ENCODE measurements around a stretch of chr15.

DNA sequence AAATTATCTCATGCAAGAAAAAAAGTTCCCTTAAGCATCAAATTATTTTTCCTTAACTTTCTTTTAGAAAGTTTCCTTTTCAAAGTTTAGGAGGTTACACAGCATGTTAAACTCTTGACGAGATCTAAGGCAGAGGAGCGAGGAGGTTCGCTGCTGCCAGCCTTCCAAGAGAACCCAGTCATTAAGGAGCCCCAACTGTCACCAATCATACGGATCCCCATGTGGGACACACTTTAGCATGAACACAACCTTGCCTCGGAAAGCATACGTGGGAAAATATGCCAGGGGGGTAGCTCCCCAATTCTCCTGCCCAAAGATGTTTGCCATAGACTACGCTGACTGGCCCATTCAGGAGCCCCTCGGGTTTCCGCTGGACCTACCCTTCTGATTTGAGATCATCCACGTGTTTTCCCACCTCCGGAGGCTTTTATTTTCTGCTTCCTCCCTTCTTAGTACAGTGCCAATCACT, 284.5 kb upstream of the ICE2 start:
- PRO-cap, 6 experiments: no peak in any of the 6 experiments
- RAMPAGE, long total RNA, 2 experiments: no peak in any of the 2 experiments
- RRBS: no CpG with 5 or more reads among the region's 11 CpGs

DNA sequence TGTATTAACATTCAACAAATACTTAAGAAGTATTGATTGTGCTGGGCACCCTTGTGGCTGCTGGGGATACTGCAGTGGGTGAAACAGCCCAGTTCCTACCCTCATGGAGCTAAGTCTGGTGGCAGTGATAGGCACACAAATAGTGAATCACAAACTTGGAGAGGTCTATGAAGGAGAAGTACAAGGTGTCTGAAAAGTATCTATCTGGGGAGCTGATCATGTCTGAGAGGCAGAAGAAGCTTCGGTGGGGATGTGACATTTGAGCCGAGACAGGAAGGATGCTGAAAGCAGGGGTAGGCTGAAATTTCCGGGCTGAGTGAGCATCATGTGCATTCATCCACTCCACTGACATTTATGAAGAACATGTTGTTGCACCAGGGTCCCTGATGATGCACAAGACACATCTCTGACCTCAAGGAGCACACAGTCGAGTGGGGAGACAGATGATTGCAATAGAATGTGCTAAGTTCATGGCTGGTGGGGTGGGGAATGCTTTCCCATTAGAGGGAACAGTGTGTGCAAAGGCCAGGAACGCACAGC, 309.0 kb upstream of the ICE2 start:
- PRO-cap, 6 experiments: no peak in any of the 6 experiments
- RAMPAGE, long total RNA, 2 experiments: no peak in any of the 2 experiments
- RRBS: no CpG with 5 or more reads among the region's 5 CpGs

- PRO-cap, 6 experiments: no peak in any of the 6 experiments
- RAMPAGE, long total RNA, 2 experiments: no peak in any of the 2 experiments
- RRBS: no CpG with 5 or more reads among the region's 7 CpGs
These were observed 365.5 kb upstream of the ICE2 start for GRCh38 chr15:60844375-60844821.

DNA sequence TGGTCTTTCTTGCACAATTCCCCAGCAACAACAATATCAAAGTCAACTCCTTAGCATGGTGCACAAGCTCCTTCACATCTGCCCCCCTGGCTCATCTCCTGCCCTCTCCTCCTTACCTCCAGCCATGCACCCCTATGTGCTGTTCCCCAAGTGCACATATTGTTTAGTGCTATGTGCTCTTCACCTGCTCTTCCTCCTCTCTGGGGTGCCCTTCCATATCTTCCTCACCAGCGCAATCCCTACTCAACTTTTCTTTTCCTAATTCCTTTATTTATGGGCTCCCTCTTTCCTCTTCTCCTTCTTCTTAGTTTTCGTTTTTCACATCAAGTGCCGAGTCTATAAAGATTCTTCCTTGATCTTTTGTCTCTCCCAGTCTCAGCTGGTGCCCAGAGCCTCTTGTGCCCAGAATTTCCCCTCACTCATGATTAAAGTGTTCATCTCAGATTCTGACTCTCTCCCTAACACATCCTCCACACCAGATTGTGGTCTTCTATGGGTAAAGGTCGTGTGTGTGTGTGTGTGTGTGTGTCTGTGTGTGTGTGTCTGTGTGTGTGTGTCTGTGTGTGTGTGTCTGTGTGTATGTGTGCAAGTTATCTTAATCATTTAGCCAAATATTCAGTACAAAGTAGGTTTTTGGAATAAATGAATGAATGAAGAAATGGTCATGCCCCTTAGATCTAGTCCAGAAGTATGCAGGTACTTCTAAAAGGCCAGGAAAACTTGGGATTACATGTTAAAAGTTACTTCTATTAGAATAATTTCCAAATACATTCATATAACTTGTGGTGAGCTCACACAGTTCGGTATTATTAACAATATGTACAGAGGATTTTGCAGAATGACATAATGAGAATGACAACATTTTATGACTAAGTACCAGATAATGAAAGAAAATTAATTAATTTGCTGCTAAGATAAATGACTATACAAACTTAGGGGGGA, 356.1 kb downstream of the RORA start:
- PRO-cap, 6 experiments: no peak in any of the 6 experiments
- RAMPAGE, long total RNA, 2 experiments: no peak in any of the 2 experiments
- RRBS: no CpG with 5 or more reads among the region's 5 CpGs

DNA sequence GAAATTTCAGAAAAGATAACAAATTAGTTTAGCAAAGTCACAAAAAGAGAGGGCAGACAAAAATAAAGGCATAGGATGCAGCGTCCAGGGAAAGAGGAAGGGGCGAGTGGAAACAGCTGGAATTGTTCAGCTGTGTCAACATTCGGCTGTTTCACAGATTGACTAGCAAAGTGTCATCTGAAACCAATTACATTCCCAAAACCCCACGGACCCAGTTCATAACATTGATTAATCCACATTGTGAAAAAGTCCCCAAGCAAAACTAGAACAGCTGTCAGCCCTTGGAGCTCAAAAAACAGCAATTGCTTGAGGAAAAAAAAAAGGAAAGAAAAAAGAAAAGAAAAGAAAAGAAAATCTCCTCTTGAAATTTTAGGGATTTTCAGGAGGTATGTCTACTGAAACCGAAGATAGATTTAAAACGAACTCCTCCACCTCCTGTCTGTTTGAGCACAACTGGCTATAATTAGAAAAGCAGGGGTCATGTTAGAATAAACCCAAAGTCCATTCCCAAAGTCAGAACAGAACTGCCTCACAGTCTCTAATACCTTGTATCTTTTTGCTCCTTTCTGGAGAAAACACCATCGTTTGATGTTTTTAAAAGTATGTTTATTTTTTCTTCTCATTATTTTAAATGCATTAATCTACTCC, 159.6 kb downstream of the RORA start:
- PRO-cap, 6 experiments: no peak in any of the 6 experiments
- RAMPAGE, long total RNA, 2 experiments: no peak in any of the 2 experiments
- RRBS: no CpG with 5 or more reads among the region's 7 CpGs

DNA sequence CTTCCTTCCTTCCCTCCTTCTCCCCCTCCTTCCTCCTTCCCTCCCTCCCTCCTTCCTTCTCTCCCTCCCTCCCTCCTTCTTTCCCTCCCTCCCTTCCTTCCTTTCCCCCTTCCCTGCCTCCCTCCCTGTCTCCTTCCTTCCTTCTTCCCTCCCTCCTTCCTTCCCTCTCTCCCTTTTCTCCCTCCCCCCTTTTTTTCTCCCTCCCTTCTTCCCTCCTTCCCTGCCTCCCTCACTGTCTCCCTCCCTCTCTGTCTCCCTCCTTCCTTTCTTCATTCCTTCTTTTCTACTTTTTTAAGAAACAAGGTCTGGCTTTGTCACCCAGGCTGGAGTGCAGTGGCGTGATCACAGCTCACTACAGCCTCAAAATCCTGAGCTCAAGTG, 131.0 kb downstream of the RORA start:
- PRO-cap, 6 experiments: no peak in any of the 6 experiments
- RAMPAGE, long total RNA, 2 experiments: no peak in any of the 2 experiments
- RRBS: no CpG with 5 or more reads among the region's 1 CpG

GRCh38 chr15:61157844-61158324, 71.2 kb downstream of the RORA start:
- PRO-cap, 6 experiments: no peak in any of the 6 experiments
- RAMPAGE, long total RNA, 2 experiments: no peak in any of the 2 experiments
- RRBS: no CpG with 5 or more reads among the region's 8 CpGs

- PRO-cap, 6 experiments: no peak in any of the 6 experiments
- RAMPAGE, long total RNA, 2 experiments: no peak in any of the 2 experiments
- RRBS: no CpG with 5 or more reads among the region's 12 CpGs
These were observed 272.7 kb upstream of the RORA start for GRCh38 chr15:61501755-61502343.

DNA sequence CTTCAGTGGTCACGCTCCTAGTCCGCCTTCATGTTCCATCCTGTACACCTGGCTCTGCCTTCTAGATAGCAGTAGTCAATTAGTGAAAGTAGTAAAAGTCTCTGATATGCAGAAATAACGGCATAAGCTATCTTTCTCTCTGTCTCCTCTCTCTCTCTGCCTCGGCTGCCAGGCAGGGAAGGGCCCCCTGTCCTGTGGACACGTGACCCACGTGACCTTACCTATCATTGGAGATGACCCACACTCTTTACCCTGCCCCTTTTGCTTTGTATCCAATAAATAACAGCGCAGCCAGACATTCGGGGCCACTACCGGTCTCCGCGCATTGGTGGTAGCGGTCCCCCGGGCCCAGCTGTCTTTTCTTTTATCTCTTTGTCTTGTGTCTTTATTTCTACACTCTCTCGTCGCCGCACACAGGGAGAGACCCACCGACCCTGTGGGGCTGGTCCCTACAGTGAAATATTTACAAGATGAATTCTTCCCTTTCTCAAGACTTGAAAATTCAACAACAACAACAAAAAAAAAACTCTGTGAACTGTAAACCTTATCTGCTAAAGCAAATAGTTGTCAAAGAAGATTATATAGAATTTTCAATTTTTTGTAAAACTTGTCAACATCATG, 3.4 kb downstream of the VPS13C start:
- PRO-cap, 6 experiments: no peak in any of the 6 experiments
- RAMPAGE, long total RNA, 2 experiments: no peak in any of the 2 experiments
- RRBS: no CpG with 5 or more reads among the region's 17 CpGs

DNA sequence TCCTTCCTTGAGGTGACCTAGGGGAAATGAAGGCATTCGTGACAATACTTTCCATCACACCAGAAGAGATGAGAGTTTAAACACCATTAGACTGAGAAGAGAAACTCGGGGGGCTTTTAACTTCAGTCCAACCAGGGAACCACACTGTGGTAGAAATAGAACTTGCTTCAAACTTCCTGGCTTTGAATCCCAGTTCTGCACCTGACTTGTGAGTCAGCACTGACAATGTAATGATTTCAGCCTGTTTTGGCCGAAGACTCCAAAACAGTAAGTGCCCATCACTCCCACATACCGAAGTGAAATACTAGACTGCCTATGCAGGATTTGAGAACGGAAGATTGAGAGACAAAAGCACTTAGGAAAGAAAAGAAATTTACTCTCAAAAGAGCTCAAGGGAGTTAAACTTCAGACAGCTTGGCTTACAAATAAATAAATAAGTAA, 27.0 kb downstream of the C2CD4B start:
- PRO-cap, 6 experiments: no peak in any of the 6 experiments
- RAMPAGE, long total RNA, 2 experiments: no peak in any of the 2 experiments
- RRBS: no CpG with 5 or more reads among the region's 5 CpGs

DNA sequence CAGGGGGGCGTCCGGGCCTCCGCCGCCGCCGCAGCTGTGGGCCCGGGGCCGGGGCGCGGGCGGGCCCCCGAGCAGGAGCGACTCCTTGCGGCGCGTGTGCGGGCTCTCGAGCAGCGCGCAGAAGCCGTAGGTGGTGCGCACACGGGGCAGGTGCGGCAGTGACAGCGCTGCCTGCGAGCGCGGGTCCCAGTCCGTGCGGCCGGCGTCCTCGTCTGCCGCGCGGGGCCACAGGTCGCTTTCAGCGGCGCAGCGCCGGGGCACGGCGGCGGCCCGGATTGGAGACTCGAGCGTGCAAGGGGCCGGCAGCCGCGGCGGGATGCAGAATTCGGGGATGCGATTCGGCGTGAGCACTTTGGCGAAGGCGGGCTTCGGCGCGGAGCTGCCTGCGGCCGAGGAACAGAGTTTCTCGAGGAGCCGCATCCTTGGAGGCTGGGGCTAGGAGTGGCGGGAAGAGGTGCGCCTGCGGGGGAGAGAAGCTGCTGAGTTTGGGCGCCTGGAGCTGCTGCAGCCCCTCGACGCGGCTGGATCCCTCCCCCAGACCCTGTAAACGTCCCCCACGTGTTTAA, 437 bp downstream of the C2CD4B start:
- PRO-cap, 6 experiments: peak in 4 of 6 experiments; most common minus-strand start position 214 of the sequence (in 4)
- RAMPAGE, long total RNA, 2 experiments: no peak in any of the 2 experiments
- RRBS: 2% methylated on average over 11 of the region's 73 CpGs

GRCh38 chr15:62288681-62289135, 101.6 kb upstream of the TLN2 start:
- PRO-cap, 6 experiments: no peak in any of the 6 experiments
- RAMPAGE, long total RNA, 2 experiments: no peak in any of the 2 experiments
- RRBS: no CpG with 5 or more reads among the region's 6 CpGs

DNA sequence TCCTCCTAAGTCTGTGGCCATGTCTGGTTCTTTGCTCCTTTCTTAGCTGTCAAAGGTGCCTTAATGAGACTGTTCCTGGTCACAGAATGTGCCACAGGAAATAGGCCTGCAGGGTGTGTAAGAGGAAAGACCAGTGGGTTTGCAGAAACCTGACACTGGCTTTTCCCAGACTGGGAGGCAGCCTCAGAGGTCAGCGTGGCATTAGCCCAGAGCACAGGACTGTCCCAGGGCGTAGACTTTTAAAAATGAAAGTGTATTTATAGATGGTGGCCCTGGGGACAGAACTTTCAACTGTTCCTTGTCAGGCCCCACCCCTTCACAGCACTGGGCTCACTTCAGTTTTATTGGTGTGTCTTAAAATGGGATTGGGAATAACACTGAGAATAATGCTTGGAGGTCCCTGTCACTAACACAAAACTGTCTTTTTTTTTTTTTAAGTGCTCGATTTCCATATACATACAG, 82.6 kb downstream of the TLN2 start:
- PRO-cap, 6 experiments: peak in 2 of 6 experiments; most common minus-strand start position 203 of the sequence (in 1)
- RAMPAGE, long total RNA, 2 experiments: no peak in any of the 2 experiments
- RRBS: no CpG with 5 or more reads among the region's 3 CpGs

- PRO-cap, 6 experiments: no peak in any of the 6 experiments
- RAMPAGE, long total RNA, 2 experiments: no peak in any of the 2 experiments
- RRBS: no CpG with 5 or more reads among the region's 16 CpGs
These were observed 84.4 kb downstream of the TLN2 start for GRCh38 chr15:62474462-62475517.

GRCh38 chr15:62649727-62650361, 259.5 kb downstream of the TLN2 start:
- PRO-cap, 6 experiments: no peak in any of the 6 experiments
- RAMPAGE, long total RNA, 2 experiments: no peak in any of the 2 experiments
- RRBS: no CpG with 5 or more reads among the region's 10 CpGs

DNA sequence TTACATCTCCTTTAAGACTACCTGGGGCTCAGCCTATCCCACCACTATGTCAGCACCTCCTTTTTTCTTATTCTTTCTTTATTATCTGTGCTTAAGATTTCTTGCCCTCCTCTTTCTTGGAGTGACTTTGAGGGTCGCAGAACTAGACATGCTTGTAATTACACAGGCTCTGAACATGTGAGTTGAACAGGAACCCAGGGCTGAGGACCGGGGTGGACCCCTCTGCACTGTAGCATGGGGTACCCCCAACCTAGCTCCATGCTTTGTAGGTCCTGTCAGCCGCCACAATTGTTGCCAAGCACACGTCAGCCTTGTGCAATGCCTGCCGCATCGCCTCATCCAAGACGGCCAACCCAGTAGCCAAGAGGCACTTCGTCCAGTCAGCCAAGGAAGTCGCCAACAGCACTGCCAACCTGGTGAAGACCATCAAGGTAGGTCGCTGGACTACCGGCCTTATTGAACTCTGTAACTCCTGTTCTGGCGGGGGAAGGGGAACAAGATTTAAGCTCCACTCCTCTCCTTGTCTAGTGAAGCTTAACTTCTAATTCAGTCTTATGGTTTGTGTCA, 287.2 kb upstream of the TPM1 start:
- PRO-cap, 6 experiments: no peak in any of the 6 experiments
- RAMPAGE, long total RNA, 2 experiments: no peak in any of the 2 experiments
- RRBS: no CpG with 5 or more reads among the region's 12 CpGs

DNA sequence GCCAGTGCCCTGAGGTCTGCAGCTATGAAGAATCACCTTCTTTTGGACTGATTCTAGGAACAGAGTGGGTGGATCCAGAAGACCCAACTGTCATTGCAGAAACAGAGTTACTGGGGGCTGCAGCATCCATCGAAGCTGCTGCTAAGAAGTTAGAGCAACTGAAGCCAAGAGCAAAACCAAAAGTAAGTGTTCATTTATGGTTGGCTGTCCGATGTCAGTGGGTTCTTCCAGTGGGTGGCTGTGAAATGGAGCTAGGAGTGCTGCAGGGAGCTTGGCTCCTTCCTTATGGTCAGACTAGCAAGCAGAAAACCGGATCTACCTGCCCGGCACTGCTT, 222.2 kb upstream of the TPM1 start:
- PRO-cap, 6 experiments: no peak in any of the 6 experiments
- RAMPAGE, long total RNA, 2 experiments: no peak in any of the 2 experiments
- RRBS: no CpG with 5 or more reads among the region's 4 CpGs

DNA sequence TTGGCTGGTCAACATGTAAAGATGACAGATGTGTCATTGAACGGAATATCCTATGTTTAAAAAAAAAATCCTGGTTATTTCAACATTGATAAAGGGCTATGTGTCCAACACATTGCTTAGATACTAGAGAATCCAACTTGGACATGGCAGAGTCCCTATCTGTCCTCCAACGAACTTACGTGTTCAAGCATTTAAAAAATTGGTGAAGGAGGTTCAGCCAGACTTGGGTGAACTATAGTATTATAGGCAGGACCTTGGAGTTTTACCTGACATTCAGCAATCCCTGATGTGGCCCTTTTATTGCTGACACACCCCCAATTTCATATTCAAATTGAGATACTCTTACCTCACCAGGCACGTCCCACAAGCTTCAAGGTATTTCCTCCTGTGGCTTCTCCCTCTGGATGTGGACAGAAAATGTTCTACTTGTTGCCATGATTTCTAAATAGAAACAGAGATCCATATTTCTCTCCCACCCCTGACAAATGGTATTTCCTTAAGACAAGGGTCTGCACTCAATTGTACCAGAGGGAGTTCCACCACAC, 207.7 kb upstream of the TPM1 start:
- PRO-cap, 6 experiments: no peak in any of the 6 experiments
- RAMPAGE, long total RNA, 2 experiments: no peak in any of the 2 experiments
- RRBS: no CpG with 5 or more reads among the region's 4 CpGs

- PRO-cap, 6 experiments: no peak in any of the 6 experiments
- RAMPAGE, long total RNA, 2 experiments: no peak in any of the 2 experiments
- RRBS: no CpG with 5 or more reads among the region's 15 CpGs
These were observed 206.8 kb upstream of the TPM1 start for GRCh38 chr15:62835725-62836088.

- PRO-cap, 6 experiments: no peak in any of the 6 experiments
- RAMPAGE, long total RNA, 2 experiments: no peak in any of the 2 experiments
- RRBS: no CpG with 5 or more reads among the region's 8 CpGs
These were observed 31.3 kb upstream of the TPM1 start for GRCh38 chr15:63011141-63011838.

Data from heart left ventricle (tissue), 7 donors.